Endothelial cell (in vitro differentiated cells): ENCODE measurements around the genes TAS2R3, OR9A4 and TAS2R39.

GRCh38 chr7:140539315-140539987 is 60.1 kb upstream of the MKRN1 start:
- PRO-cap, result no peak

DNA sequence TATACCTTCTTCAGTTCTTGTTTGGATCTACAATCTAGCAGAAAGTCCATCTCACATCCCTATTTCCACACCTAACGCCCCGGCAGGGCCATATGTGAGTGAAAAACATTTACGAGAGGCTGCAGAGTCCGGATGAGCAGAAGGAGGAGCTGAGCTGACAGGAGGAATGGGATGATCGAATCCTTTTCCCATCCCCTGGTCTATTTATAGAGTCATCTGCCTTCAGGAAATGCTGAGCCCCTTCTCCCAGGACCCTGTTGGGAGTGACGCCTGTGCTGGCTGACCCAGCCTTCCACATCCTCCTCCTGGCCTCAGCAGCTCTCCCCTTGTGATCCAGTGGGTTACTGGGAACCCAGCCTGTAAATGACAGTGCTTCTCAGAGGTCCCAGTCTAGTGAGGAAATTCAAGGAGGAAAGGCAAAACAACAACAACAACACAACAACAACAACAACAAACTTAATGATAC is 16.6 kb downstream of the DENND2A start:
- PRO-cap, result no peak

GRCh38 chr7:140671854-140672536 is 750 bp upstream of the ADCK2 start:
- PRO-cap, result no peak

GRCh38 chr7:140720540-140721327 is 24.2 kb downstream of the NDUFB2 start:
- PRO-cap, result no peak

GRCh38 chr7:141664362-141665574 is 37.2 kb downstream of the DENND11 start:
- PRO-cap, result no peak

DNA sequence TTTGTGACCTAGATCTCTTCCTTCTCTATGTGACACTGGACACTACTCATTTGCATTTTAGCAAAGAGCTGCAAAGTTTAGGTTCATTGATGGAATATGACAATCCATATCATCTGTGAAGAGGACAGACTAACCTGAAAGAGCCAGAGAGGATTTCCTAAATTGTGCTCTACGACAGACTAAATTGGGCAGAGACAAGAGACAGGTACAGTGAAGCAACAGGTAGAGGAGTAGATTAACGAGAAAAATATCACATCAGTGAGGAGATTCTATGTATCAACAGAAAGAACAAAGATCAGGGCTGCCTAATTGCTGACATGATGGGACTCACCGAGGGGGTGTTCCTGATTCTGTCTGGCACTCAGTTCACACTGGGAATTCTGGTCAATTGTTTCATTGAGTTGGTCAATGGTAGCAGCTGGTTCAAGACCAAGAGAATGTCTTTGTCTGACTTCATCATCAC is at the start of gene TAS2R3:
Gene TAS2R3, plus strand, starts transcription at position 256 of the 463 bp plus-strand sequence.
- PRO-cap, result no peak

DNA sequence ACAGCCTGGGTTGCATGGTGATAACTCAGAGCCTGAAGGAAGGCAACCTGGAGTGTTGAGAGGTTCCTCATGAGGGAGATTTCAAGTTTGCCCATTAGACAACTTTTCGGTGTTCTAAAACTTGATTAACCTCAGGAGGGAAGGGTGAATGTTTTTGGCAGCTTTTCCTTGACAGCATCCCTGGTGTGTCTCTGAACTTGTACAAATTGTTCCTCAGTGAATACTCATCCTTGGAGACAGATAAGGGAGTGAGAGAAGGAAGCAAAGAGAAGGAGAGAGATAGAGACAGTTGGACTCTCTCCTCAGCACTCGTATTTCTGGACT is at the start of gene OR9A4:
Gene OR9A4, plus strand, starts transcription at position 251 of the 324 bp plus-strand sequence.
- PRO-cap, result no peak

DNA sequence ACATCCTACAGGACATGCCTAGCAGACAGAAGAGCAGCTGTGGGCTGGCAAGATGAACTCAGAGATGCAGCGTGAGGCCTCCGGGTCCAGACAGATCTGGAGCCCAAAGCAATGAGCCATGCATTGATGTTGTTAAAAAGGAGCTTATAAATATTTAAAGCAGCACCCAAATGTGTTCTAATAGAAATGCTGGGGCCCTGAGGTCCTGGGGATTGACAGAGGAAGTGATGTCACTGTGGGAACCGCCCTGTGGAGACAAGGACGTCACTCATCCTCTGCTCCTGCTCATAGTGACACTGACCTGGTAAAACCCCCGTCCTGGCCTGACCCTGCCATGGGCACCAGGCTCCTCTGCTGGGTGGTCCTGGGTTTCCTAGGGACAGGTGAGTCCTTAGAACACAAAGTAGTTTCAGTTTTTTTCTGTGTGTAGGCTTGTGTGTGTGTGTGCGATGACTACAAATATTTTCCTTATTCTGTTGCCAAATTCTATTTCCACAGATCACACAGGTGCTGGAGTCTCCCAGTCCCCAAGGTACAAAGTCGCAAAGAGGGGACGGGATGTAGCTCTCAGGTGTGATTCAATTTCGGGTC is 197.1 kb upstream of the PRSS58 start:
- PRO-cap, result no peak

- PRO-cap, result no peak
Observed at GRCh38 chr7:142563464-142563965, 185.8 kb upstream of the PRSS1 start.

GRCh38 chr7:142637155-142637727 is 112.0 kb upstream of the PRSS1 start:
- PRO-cap, result no peak

DNA sequence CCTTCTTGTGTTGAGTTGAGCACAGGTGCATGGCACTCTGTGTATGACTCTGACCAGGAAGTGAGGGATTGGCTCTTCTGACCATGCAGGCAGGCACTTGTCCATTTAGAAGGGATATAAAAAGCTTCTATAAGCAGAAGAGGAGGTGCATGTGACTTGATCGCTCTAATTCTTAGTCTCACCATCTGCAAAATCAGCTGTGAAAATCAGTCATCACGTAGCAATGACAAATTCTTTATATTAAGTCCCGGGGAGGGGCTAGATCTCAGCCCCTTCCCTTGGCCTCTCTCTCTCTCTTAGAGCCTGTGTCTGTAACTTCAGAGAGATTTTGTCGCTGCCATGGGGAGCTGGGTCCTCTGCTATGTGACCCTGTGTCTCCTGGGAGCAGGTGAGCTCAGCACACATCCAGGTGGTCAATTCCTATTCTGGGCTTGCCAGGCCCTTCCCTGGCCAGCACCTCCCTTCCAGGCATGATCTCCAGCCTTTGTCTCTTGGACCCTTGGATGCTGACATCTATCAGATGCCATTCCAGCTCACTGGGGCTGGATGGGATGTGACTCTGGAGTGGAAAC is 107.8 kb upstream of the PRSS1 start:
- PRO-cap, result no peak

DNA sequence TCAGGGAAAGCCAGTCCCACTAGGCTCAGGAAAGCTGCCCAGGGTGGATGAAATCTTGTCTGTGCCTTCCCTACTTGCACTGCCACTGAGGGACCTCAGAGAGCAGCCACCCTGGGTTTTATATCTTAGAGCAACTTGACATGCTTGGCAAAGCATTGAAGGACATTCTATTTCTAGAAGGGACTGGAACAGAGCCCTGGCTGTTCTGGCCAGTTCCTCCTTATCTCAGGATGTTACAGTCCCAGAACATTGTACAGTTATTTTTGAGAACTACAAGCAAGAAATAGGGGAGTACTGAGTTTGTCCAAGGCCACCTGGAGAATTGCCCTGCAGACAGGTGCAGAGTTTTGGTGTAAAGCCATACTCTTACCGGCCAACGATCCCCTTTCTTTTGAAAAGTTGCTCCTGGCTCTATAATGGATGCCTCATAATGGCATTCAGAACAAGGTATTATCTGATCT is 7.3 kb upstream of the PRSS1 start:
- PRO-cap, result no peak

DNA sequence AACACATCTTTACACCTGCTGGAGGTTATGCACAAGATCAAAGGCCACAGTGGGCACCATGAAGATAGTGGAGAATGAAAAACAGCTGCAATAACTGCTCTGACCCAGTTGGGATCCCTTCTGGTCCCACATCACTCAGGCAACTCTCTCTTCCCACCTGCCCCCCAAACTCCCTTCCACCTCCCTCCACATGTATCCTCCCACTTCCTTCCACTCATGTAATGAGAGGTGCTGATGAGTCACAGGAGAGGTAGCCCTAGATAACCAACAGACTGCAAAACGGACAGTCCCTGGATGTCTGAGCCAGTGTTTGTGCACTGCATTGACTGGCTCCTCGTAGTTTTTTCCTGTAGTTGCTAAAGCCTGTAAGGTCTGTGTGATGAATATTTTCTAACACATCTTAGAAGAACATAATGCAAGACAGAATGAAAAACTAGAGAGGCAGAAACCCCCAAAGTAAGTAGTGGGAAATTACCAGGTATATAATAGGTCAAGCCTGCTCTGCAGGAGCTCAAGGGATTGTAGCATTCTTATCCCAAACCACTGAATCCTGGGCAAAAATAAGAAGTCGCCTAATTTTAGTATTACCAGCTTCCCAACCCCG is 38.5 kb downstream of the PRSS2 start:
- PRO-cap, result no peak

DNA sequence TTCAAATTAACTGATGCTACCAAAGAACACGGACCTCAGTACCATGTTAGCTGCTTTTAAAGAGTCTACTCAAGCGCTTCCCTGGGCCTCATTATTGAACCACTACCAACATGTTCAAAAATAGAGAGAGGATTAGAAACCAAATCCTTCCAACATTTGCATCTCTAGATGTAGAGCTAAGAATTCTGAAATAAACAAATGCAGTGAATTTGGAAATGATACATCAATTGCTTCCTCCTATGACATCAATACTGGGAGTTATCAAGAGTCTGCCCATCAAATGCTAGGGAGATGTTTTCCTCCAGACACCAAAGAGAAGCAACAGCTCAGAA is at the start of gene TAS2R39:
Gene TAS2R39, plus strand, starts transcription at position 281 of the 332 bp plus-strand sequence.
- PRO-cap, result no peak

- PRO-cap, result no peak
Observed at GRCh38 chr7:143289549-143289840, 1.3 kb downstream of the CASP2 start.

- PRO-cap, result no peak
Observed at GRCh38 chr7:143331468-143331909, 15.6 kb downstream of the CLCN1 start.

GRCh38 chr7:143376215-143376925 is 4.8 kb upstream of the ZYX start:
- PRO-cap, result no peak

DNA sequence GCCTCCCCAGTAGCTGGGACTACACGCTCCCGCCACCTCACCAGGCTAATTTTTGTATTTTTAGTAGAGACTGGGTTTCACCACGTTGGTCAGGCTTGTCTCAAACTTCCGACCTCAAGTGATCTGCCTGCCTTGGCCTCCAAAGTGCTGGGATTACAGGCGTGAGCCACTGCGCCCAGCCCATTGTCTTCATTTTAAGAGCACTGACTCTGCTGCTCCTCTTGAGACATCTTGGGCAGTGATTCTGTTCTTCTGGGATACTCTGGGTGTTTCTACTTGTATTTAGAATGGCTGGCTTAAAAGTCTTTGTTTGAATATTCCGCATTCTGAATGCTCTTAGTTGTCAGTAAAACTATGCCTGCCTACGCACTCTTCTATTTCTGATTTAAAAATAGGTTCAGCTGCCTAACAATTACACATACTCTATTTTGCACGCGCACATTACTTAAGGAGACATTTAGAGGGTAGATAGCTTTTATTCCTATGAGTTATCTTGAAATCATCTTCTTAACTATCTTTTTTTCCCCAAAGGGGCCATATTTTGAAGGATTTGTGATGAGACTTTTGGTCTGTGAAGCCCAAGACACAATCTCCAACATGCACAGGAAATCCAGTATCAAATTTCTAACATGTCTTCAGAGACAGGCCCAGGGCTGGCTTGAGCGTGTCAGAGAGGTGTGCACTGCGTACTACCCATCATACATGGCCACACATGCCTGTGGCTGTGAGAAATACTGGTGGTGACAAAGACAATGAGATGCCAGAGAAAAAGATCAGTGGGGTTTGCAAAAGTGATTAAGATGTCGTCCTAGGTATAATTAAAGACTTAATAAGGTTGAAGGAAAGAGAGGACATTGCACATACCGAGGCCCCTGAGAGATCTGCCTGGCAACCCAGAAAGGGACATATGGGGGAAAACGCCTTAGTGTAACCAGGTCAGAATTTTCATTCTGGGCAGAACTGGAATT is 2.2 kb upstream of the ZYX start:
- PRO-cap, result no peak

DNA sequence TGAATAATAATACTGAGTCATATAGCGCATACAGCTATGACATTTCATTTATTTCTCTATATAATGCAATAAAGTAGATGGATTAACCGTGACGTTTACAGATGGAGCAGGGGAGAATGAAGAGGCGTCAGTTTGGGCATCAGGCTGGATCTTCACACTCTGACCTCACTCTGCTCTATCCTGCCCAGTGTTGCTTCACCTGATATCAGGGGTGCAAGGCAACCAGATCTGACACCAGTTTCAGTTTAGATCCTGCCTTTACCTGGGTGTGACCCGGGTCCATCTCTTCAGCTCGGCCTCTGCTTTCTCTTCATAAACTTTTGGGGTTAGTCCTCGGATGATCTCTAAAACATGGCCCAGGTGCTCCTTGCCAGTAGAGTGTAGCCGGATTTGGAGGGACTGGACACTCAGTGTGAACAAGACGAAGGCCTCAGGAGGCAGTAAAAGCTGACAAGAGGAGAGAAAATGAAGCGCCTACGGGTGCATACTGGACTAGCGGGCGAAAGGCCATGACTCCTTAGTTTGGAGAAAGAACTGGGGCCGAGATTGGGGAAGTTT is 1.4 kb upstream of the ZYX start:
- PRO-cap, result bidirectional peak, plus-strand start at position 410 of the sequence, minus-strand start at position 292 of the sequence

DNA sequence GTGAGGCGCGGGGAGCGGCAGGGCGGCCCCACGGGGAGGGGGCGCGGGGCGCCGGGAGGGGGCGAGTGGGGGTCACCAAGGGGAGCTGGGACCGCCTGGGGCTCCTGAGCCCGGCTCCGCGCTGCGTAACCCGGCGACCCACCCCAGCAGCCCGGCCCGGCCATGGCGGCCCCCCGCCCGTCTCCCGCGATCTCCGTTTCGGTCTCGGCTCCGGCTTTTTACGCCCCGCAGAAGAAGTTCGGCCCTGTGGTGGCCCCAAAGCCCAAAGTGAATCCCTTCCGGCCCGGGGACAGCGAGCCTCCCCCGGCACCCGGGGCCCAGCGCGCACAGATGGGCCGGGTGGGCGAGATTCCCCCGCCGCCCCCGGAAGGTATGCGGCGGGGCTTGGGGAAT is 261 bp downstream of the ZYX start:
- PRO-cap, result bidirectional peak, plus-strand start at position 354 of the sequence, minus-strand start at position 195 of the sequence